Skeletal muscle cell (primary cell): ENCODE data around the gene RPL35A.

- RRBS: no CpG with 5 or more reads among the region's 11 CpGs
Observed at GRCh38 chr3:197352096-197352773, 53.8 kb upstream of the DLG1 start.

DNA sequence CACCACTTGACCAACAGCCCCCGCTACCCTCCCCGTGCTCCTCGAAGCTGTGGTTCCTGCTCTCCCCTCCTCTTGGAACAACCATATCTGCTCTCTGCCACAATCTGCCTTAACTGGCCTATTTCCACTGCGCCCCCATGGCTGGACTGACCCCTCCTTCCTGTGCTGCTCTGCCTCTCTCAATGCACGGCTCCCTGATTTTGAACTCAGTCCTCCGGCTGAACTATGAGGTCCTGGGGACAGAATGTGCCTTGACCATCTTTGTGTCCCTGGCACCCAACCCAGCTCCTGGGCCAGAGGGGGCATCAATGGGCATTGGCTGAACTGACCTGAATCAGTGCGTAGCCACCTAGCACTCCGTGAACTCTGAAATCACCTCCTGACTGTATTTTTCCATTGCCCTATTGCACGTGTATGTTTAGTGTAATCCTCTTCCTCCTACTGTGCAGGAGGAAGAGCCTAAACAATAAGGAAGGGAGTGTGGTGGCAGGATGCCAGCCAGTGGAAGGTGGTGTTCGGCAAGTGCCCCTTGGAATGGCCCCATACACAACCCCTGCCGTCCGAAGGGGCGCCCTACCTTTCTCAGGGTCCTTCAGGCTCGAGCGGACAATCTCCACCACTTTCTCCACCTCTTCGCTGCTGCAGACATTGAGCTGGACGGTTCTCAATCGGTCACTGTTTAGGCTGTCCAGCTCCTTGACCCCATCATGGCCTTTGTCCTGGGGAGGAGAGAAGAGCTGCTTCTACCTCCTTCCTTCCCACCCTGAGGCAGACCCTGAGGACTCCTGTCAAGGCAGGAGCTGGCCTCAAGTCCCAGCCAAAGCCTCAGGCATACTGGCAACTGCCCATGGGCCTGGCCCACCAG lies 33.5 kb downstream of the BDH1 start:
- RRBS: no CpG with 5 or more reads among the region's 18 CpGs

DNA sequence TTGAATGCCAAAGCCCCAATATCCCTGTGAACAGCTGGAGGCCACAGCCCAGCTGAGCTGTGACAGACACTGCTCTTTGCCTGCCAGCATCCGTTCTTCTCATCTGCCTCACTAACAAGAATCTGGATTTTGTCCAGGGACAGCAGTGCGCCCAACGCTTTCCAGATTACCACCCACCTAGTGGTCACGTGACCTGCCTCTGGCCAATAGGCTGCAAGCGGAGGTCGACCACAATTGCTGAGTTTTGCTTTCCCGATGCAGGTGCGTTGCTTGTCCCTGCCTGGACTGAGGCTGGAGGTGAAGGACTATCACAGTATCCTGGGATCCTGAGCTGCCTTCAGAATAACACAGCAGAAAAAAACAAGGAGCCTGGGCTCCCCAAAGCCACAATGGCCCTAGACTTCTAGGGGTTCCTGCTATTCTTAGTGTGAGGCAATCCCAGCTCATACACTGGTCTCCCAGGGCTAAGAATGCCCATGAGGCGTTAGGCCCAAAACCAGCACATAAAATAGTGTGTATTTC lies 13.9 kb downstream of the BDH1 start:
- RRBS: no CpG with 5 or more reads among the region's 9 CpGs

- RRBS: no CpG with 5 or more reads among the region's 7 CpGs
Observed at GRCh38 chr3:197554175-197554433, 1.7 kb downstream of the BDH1 start.

DNA sequence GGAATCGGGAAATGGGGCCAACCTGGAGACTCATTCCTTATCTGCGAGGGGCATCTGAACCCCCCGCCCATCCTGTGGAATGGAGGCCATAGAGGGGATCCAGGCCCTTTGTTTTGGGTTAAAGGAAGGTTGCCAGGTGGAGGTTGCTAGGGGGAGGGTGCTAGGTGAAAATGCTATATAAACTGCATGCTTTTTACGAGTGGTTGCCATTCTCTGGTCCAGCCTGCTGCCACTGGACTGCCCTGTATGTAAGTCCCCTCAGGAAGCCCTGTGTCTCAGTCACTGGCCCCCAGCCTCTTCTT lies 37.9 kb upstream of the BDH1 start:
- RRBS: no CpG with 5 or more reads among the region's 4 CpGs

DNA sequence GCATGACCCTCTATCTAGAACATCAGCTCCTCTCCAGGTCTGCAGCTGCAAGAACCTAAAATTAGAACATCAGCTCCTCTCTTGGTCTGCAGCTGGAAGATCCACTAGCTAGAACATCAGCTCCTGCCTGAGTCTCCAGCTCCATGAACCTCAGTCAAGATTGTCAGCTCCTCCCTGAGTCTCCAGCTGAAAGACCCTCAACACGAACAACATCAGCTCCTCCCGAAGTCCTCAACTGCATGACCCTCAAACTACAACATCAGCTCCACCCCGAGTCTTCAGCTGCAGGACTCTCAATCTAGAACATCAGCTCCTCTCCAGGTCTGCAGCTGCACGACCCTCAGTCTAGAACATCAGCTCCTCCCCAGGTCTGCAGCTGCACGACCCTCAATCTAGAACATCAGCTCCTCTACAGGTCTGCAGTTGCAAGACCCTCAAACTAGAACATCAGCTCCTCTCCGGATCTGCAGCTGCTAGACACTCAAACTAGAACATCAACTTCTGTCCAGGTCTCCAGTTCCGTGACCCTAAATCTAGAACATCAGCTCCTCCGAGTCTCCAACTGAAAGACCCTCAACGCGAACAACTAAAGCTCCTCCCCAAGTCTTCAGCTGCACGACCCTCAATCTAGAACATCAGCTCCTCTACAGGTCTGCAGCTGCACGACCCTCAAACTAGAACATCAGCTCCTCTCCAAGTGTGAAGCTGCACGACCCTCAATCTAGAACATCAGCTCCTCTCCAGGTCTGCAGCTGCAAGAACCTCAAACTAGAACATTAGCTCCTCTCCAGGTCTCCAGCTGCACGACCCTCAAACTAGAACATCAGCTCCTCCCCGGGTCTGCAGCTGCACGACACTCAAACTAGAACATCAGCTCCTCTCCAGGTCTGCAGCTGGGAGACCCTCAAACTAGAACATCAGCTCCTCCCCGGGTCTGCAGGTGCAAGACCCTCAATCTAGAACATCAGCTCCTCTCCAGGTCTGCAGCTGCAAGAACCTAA lies 85.5 kb upstream of the BDH1 start:
- RRBS: no CpG with 5 or more reads among the region's 17 CpGs

GRCh38 chr3:197844288-197844739 lies 53.3 kb downstream of the LRCH3 start:
- RRBS: no CpG with 5 or more reads among the region's 6 CpGs

GRCh38 chr3:197858521-197859229 lies 67.6 kb downstream of the LRCH3 start:
- RRBS: no CpG with 5 or more reads among the region's 5 CpGs

DNA sequence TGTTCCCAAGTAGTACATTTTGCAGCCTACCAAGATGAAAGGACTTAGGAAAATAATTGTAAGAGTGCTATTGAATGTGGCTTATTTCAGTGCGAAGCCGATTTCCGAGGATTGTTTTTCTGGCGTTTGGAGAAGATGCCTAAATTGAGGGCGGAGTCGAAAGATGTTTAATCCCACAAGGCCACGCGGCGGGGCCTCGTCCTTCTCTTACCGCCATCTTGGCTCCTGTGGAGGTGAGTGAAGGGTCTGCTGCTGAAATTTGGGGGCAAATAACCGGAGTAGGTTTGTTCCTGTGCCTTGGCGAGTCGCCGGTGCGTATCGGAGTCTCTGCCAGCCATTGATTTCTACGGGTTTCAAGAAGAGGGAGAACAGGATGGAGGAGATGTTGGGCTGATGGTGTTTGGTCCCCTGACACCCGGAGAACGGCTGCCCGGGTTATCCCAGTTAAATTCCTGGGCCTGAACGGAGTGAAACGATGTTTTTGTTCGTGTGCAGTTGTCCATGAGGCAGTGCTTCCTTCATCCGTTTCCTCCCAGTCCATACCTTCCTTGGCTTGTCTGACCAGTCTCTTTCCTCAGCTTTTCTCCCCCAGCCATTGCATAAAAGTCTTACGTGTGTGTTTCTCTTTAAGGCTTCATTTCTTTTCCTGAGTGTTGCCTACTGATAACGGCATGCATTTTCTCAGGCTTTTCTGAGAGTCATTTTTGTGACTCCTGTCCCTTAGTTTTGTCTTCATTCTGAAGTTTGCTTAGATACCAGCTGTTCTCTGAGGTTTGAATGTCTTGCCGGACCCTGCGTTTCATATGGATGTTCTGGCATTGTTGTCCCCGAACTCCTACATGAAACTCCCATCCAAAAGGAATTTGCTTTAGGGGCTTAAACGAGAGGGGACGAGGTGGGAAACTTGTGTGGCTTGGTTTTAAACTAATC lies at the start of gene RPL35A:
Gene RPL35A, plus strand, starts transcription at position 202 of the 930 bp plus-strand sequence.
- RRBS: 0% methylated on average over 3 of the region's 32 CpGs

DNA sequence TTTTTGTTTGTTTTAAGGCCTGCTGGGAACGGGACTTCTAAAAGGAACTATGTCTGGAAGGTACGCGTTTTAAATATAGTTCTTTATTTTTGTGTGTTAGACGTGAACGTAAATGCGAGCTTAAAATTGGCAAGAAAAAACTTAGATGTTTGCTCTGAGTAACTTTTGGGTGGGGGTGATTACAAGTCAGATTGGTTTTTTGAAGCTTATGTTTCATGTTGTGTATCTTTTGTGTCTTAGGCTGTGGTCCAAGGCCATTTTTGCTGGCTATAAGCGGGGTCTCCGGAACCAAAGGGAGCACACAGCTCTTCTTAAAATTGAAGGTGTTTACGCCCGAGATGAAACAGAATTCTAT lies 906 bp downstream of the RPL35A start:
- RRBS: no CpG with 5 or more reads among the region's 10 CpGs

DNA sequence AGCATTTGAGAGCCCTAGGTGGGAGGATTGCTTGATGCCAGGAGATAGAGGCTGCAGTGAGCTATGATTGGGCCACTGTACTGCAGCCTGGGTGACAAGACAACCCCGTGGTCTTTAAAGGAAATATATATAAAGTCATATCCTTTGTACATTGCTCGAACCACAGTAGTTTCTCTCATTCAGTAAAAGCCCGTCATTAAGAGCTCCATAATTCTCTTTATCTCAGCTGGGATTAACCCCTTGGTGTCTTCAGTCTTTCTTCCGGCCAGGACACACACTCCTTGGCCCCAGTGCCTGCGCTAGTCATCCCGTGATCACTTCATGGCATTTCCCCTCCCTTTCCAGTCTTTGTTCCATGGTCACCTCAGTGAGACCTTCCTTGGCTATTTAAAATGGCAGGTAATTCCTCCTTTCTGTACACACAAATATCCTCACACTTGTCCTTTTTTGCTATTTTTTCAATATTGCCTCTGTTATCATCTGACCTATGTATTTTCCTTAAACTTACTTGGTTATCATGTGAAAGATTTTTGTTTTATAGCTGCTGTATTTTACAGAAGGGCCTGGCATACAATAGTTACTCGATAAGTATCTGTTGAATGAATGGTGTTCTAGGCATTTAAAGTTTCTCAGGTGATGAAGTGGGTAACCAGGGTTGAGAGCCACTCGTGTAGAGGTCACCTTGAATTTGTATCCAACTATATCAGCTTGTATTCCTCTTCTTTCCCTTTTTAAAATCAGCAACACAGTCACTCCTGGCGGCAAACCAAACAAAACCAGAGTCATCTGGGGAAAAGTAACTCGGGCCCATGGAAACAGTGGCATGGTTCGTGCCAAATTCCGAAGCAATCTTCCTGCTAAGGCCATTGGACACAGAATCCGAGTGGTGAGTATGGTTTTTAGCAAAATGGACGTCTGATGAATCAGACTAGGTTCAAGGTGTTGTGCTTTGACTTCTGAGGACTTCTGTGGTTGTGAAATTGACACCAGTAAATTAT lies 3.6 kb downstream of the RPL35A start:
- RRBS: no CpG with 5 or more reads among the region's 14 CpGs

DNA sequence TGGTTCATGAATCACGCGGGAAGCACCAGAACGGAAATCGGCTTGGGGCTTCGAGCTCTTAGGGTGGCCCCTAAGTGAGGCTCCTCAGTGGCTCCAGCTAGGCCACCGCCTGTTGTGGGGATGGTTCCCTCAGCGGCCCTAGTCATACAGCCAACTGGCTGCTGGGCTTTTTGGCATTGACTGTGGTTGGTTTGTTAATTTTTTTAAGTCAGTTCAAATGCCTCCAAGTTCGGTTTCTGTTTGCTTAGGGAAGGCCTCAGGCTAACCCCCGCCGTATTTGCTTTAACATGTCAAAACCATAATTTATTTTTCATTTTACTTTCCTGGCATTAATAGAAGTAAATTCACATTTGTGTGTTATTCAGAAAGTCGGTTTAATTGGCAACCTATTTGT lies 198.1 kb downstream of the LMLN start:
- RRBS: no CpG with 5 or more reads among the region's 11 CpGs